Keratinocyte (primary cell): ENCODE data around the gene AGAP3.

GRCh38 chr7:150977145-150978077 is 710 bp downstream of the KCNH2 start:
CAGE:
- cytosol, long polyA minus RNA = no peak
- cytosol, long polyA plus RNA = no peak
- long polyA plus RNA = no peak
- nucleus, long polyA minus RNA = no peak
- nucleus, long polyA plus RNA = no peak

DNA sequence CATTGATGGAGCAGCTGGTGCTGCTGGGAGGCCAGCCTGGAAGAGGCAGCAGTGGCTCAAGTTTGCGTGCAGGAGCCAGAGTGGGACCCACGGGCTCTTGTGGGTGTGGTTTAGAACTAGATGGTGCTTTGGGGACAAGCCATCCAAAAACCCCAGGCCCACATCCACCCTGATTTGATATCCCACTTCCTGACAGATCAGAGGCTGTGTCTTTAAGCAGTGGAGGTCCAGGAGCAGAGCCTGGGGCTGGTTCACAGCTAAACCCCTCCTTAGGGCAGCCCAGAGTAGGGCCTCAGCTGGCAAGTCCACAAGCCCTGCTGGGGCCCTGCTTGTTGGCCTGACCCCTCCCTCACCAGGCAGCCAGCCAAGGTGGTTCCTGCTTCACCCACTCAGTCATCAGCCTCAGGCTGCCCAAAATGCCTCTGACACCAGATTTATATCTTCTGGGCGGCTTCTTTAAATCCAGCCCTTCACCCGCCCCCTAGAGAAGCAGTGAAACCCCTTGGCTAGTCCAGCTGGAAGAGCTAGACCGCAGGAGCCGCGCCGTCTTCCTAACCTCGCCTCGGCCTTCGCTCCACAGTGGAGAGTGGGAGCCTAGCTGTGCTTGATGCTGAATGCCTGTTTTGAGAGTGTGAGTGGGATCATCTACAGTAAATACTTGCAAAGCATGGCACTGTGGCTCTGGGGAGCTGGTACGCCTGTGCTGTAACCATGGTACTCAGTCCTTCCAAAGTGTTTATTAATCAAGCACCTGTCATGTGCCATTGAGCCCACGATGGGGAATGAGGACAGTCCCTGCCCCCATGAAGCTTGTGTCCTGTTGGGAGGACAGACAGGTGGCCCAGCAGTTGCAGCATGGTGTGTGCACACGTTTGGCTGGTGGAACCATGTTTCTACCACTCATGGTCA is 1.3 kb upstream of the ASIC3 start:
CAGE:
- cytosol, long polyA minus RNA = no peak
- cytosol, long polyA plus RNA = no peak
- long polyA plus RNA = no peak
- nucleus, long polyA minus RNA = no peak
- nucleus, long polyA plus RNA = no peak

DNA sequence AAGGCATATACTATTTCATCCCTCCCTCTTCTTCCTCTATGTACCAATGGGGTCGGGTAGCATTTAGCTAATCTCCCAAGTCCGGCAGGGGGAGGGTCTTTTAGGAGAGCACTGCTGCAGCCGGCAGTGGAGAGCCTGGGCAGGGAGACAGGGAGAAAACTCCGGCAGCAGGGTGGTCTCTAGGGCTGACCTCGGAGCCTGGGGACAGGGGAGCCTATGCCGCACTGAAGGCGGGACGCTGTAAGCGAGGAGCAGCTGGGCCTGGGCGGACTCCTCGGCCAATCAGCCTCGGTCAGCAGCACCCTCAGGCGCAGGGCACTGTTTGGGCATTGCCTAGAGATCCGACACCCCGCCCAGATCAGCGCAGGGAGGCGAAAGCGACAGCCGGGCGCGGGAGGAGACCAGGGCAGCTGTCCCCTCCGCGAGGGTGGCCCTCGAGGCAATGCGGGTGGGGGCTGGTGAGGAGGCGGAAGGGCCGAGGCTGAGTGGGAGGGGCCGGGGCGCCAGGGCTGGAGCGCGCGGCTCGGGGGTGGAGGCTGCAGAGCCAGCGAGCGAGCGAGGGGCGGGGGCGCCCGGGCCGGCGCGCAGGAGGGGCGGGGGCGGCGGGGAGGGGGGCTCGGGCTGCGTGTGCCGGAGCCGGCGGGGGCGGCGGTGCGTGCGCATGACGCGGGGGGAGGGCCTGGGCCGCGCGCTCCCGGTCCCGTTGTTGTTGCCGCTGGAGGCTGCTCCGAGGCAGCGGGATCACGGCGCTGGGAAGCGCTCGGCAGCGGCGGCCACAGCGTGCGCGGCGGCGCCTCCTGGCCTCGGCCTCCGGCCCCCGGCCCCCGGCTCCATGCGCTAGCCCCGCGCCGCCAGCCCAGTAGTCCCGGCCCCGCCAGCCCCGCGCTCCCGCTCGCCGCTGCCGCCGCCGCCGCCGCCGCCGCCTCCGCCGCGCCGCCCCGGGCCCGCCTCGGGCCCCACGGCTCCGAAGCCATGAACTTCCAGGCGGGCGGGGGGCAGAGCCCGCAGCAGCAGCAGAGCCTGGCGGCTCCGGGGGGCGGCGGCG is at the start of gene AGAP3:
TSS of gene AGAP3 (plus strand) at position 706 of the 1,045 bp plus-strand sequence.
CAGE:
- cytosol, long polyA minus RNA = no peak
- cytosol, long polyA plus RNA = no peak
- long polyA plus RNA = no peak
- nucleus, long polyA minus RNA = no peak
- nucleus, long polyA plus RNA = no peak

CAGE:
- cytosol, long polyA minus RNA = no peak
- cytosol, long polyA plus RNA = no peak
- long polyA plus RNA = no peak
- nucleus, long polyA minus RNA = no peak
- nucleus, long polyA plus RNA = no peak
Measured at GRCh38 chr7:151088589-151088836, 2.2 kb downstream of the AGAP3 start.

DNA sequence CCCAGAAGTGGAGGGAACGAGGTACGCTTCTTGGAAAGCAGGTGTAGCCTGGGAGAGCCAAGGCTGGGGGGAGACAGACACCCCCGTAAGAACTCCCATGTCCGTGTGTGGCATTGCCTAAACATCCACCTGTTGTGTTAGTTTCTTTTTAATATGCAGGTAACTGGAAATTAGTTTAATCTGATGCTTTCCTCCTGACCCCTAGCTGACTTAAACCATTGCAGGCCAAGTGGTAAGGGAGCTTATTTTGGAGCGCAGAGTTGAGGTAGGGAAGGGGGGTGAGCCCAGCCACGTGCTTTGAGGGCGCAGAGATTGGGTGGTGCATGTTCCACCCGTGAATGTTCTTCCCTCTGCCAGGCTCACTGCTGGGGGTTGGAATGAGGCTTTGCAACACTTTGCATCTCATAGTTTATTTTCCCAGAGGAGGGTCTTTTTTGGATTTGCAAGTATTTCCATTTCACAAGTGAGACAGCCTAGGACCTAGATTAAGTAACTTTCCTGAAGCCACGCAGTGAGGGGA is 6.0 kb downstream of the AGAP3 start:
CAGE:
- cytosol, long polyA minus RNA = no peak
- cytosol, long polyA plus RNA = no peak
- long polyA plus RNA = no peak
- nucleus, long polyA minus RNA = no peak
- nucleus, long polyA plus RNA = no peak

GRCh38 chr7:151119770-151120809 is 33.8 kb downstream of the AGAP3 start:
CAGE:
- cytosol, long polyA minus RNA = no peak
- cytosol, long polyA plus RNA = no peak
- long polyA plus RNA = no peak
- nucleus, long polyA minus RNA = no peak
- nucleus, long polyA plus RNA = no peak

GRCh38 chr7:151352544-151353061 is 11.0 kb downstream of the NUB1 start:
CAGE:
- cytosol, long polyA minus RNA = start-site peak on the plus strand at chr7:151352820-151352836, 9 reads
- cytosol, long polyA plus RNA = no peak
- long polyA plus RNA = no peak
- nucleus, long polyA minus RNA = no peak
- nucleus, long polyA plus RNA = no peak

DNA sequence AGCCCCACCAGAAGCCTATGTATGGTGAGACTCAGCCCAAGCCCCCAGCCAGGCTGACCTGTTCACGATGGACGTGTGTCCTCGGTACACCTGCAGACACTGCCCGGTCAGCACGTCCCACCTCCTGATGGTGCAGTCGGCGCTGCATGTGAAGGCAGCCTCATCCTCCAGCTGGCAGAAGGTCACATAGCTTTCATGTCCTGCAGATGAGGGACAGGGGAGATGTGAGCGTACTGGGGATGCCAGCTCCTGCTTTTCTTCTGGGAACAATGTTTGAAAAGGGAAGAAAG is 9.9 kb downstream of the WDR86 start:
CAGE:
- cytosol, long polyA minus RNA = no peak
- cytosol, long polyA plus RNA = no peak
- long polyA plus RNA = no peak
- nucleus, long polyA minus RNA = no peak
- nucleus, long polyA plus RNA = no peak

GRCh38 chr7:151432907-151433379 is 7.0 kb downstream of the CRYGN start:
CAGE:
- cytosol, long polyA minus RNA = no peak
- cytosol, long polyA plus RNA = no peak
- long polyA plus RNA = no peak
- nucleus, long polyA minus RNA = no peak
- nucleus, long polyA plus RNA = no peak

GRCh38 chr7:151461814-151462398 is 22.0 kb upstream of the CRYGN start:
CAGE:
- cytosol, long polyA minus RNA = no peak
- cytosol, long polyA plus RNA = no peak
- long polyA plus RNA = no peak
- nucleus, long polyA minus RNA = no peak
- nucleus, long polyA plus RNA = no peak

DNA sequence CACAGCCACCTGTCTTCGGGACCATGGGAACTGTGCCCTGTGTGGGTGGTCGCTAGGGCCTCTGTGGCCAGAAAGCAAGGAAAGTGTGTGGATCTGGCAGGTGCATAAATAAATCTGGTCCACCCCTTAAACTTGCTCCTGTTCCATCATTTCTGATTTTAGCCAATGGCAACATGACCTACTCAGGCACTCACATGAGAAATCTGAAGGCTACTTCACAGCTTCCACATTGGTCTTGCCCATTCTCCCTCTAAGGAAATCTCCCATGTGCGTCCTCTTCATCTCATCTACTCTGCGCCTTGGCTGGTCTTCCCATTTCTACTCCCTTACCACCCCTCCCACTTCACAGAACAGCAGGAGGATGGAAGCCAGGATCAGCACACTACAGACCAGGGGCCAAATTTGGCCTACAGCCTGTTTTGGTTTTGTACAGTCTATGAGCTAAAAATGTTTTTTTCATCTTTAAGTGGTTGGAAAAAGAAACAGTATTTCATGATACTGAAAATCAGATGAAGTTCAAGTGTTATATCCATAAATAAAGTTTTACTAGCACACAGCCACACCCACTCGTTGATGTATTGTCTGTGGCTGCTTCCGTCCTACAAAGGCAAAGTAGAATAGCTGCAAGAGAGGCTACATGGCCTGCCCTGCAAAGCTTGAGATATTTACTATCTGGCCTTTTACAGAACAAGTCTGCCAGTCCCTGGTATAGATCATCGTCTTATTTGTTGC is 10.2 kb downstream of the RHEB start:
CAGE:
- cytosol, long polyA minus RNA = no peak
- cytosol, long polyA plus RNA = no peak
- long polyA plus RNA = no peak
- nucleus, long polyA minus RNA = no peak
- nucleus, long polyA plus RNA = no peak

DNA sequence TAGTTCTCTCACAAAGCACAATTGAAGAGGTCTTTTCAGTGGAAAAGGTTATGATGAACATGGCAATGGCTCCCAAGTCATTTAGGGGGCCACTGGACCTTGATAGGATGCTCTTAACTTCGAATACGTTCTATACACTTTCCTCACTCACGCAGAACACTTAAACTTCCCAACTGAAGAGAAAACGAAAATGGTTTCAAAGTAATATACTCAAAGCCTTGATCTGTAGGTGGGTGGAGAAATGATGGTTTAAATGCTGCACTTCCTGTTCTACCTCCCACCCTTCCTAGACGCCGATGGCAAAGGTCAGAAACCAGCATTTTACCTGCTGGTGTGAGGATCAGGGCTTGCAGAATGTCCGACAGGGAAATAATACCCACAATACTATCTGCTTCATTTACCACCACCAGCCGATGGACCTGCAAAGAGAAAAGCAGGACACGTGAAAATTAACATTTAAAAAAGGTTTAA is 40.5 kb upstream of the RHEB start:
CAGE:
- cytosol, long polyA minus RNA = no peak
- cytosol, long polyA plus RNA = no peak
- long polyA plus RNA = no peak
- nucleus, long polyA minus RNA = no peak
- nucleus, long polyA plus RNA = no peak

GRCh38 chr7:151665363-151665968 is 145.8 kb upstream of the RHEB start:
CAGE:
- cytosol, long polyA minus RNA = no peak
- cytosol, long polyA plus RNA = no peak
- long polyA plus RNA = no peak
- nucleus, long polyA minus RNA = no peak
- nucleus, long polyA plus RNA = no peak

GRCh38 chr7:151671481-151672018 is 151.9 kb upstream of the RHEB start:
CAGE:
- cytosol, long polyA minus RNA = no peak
- cytosol, long polyA plus RNA = no peak
- long polyA plus RNA = no peak
- nucleus, long polyA minus RNA = no peak
- nucleus, long polyA plus RNA = no peak

DNA sequence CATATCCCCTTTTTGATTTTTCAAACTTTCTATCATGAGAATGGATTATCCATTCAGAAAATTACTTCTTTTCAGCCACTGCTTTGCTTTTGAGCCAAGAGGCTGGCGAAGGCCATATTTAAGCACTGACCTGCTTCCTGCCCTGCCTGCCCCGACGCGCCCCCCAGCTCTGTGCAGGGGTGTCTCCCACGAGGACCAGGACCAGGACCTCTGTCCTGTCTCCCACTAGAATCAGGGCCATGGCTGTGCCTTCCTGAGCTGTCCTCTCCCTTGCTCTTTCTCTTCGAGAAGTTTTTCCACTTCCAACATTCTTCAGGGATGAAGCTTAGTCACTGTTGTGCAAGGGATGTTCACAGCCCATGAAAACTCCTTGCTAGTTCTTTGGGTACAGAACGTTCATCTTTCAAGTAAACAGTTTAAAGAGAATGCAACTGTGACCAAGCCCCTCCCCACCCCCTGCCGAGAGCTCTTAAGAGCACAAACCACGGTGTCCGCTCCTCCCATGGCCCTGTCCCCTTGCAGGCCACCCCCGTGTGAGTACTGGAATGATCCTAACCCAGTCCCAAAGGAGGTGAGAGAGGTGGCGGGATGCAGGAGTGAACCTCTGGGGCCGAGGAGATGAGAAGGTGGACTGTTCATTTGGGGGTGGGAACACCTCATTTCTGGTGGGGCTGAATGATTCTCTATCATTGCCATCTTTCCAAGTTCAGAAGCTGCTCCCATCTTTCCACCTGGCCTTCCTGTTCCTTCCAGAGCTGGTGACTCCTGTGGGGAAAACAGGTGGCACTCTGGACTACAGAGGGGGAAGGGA is 161.1 kb upstream of the RHEB start:
CAGE:
- cytosol, long polyA minus RNA = no peak
- cytosol, long polyA plus RNA = no peak
- long polyA plus RNA = no peak
- nucleus, long polyA minus RNA = no peak
- nucleus, long polyA plus RNA = no peak

DNA sequence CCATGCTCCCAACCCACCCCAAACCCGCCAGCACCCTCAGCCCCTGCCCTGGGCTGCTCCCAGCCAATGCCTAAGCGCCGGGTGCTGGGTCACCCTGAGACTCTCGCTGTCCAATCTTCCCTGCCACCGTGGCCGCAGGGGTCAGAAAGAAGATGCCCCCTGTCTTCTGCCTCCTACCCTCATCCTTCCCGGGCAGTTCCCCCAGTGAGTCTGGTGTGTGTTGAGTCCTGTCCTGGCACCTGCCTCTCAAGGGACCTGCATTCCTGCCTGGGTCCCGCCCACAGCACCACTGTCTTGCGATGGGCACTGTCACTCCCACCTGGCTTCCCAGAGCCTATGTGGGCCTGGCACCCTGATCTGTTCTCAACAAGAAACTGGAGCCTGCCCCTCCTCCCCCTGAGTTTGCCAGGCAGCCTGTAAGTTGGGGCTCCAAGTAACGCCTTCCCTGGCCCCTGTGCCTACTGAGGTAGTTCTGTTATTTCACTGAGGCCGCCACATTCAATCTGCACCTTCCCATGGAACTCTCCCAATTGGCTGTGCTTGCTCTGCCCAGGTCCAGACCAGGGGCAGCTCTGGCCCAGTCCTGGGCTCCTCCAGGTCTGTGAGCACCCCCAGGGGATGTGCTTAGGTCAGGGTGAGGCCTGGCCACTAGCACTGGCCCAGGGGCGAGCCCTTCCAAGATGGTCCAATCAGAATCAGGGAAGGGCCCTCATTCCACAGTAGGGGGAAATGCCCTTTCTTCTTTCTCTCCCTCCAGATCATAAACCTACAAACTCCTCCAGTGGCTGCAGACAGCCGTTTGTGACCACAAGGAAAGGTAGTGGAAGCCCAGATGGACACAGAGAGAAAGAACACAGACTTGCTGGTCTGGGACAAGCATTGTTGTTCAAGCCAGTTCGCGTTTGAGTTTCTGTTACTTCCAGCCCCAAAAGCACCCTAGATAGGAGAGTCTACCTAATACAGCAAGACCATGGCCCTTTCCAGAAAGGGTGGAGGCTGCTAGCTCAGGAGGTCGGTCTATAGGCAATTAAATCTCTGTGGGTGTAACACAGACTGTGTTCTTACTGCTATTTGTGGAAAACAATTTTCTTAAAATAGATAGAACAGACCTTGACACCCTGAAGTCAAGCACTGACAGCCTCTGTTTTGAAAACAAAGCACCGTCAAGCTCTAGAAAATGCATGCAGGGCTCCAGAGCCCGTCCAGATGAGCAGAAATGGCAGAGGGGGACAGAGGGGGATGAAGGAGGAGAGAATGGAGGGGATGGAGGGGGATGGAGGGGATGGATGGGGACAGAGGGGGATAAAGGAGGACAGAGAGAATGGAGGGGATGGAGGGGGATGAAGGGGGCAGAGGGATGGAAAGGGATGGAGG is 157.0 kb downstream of the PRKAG2 start:
CAGE:
- cytosol, long polyA minus RNA = no peak
- cytosol, long polyA plus RNA = no peak
- long polyA plus RNA = no peak
- nucleus, long polyA minus RNA = no peak
- nucleus, long polyA plus RNA = no peak

DNA sequence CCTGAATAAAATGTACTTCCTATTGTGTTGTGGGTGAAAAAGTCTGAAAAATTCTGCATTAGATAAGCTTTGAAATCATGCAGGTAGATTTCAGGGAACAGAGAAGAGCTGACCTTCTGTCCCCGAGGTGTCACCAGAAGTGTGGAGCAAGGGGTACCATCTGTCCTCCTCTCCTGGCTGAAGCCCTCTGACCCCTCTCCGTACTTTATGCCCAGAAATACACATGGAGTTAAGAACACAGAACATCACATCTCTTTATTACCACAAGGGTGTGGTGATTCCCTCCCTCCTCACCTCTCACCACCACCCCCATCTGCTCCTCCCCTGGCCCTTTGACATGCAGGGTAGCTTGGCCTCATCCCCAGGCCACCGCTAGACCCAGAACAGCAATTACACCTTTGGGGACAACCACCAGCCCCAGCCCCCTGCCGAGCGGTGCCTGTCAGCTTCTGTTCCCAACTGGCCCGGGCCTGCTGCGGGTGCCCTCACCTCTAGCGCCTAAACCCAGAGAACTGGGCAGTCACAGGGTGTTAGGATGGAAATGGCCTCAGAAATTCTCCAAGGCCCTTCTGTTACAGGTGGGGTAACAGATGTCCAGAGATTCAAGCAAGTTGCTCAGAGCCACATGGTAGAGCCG is 78.2 kb downstream of the PRKAG2 start:
CAGE:
- cytosol, long polyA minus RNA = no peak
- cytosol, long polyA plus RNA = no peak
- long polyA plus RNA = no peak
- nucleus, long polyA minus RNA = no peak
- nucleus, long polyA plus RNA = no peak

DNA sequence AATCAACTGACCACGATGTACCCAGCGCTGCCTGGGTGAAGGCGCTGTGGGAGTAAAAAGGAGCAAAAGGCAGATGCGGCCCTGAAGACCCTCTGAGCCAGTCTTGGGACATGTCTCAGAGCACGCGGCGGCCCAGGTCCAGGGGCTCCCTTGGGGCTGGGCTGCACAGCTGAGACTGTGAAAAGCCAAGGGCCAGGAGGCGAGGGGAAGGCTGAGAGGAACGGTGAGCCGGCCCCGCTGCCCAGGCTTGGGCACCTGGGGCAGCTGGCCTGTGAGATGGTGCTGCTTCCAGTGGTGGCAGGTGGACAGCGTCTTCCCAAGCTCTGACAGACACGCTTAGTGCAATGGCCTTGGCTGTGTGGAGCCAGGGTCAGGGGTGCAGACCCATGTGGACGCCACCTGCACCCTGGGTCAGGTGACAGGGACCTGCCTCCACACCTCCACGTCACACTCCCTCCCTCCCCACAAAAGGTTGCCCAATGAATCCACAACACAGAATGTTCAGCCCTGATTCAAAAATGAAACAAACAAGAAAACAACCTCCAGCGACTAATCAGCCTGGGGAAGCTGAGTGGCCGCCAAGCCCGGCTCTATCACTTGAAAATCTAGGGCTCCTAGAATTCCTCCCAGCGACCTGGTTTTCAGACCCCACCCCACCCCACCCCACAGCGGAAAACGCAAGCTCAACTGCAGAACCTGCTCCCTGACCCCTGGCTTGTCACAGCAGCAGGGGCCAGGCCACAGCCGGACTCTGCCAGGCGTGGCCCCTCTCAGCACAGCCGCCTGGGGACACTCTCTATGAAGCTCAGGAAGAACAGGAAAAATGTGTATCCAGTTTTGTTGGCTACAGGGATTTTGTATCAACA is 54.3 kb downstream of the PRKAG2 start:
CAGE:
- cytosol, long polyA minus RNA = no peak
- cytosol, long polyA plus RNA = no peak
- long polyA plus RNA = no peak
- nucleus, long polyA minus RNA = no peak
- nucleus, long polyA plus RNA = no peak

DNA sequence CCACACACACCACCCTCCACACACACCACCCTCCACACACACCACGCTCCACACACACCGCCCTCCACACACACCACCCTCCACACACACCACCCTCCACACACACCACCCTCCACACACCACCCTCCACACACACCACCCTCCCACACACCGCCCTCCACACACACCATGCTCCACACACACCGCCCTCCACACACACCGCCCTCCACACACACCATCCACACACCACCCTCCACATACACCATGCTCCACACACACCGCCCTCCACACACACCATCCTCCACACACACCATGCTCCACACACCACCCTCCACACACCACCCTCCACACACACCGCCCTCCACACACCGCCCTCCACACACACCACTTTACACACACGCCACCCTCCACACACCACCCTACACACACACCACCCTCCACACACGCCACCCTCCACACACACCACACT is 21.7 kb downstream of the PRKAG2 start:
CAGE:
- cytosol, long polyA minus RNA = no peak
- cytosol, long polyA plus RNA = no peak
- long polyA plus RNA = no peak
- nucleus, long polyA minus RNA = no peak
- nucleus, long polyA plus RNA = no peak

DNA sequence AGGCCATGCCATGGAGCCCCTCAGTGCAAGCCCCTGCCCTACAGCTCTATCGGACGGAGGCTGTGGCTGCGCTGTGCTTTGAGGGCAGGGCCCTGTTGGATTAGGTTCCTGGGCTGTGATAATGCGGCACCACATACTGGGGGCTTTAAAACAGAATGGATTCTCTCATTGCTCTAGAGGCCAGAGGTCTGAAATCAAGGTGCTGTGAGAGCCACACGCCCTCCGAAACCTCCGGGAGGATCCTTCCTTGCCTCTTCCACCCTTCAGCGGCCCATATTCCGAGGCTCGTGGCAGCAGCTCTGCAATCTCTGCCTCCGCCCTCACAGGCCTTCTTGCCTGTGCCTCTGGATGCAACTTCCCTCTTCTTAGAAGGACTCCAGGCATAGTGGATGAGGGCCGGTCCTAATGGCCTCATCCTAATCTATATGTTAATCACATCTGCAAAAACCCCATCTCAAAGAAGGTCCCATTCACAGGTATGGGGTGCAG is 9.7 kb downstream of the PRKAG2 start:
CAGE:
- cytosol, long polyA minus RNA = no peak
- cytosol, long polyA plus RNA = no peak
- long polyA plus RNA = no peak
- nucleus, long polyA minus RNA = no peak
- nucleus, long polyA plus RNA = no peak